LHCN-M2 (cell line): ENCODE measurements around a stretch of chr7.

DNA sequence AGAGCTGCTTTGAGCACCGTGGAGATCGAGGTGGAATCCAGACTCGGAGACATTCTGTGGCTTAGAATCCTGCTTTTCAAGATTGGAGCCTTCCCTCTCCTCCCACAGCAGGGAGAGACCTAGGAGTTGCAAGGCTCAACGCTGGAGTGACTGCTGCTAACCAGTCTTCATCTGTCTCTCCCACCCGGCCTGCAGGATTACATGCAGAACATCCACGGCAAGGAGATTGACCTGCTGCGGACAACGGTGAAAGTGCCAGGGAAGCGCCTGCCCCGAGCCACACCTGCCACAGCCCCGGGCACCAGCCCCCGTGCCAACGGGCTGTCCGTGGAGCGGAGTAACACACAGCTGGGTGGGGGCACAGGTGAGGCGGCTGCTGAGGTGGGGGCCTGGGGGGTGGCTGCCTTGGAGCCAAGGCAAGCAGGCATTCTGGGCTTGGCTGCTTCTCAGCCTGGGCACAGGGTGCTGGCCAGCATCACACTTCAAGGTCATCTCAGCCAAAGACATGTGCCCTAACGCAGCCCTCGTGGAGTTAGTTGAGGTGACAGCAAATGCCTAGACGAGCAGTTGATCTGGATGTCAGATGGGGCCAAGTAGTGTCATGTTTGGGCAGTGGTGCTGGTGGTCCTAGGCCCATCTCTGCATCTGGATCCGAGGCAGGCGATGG lies 33.2 kb downstream of the GBX1 start:
- RAMPAGE, long total RNA, result no peak

DNA sequence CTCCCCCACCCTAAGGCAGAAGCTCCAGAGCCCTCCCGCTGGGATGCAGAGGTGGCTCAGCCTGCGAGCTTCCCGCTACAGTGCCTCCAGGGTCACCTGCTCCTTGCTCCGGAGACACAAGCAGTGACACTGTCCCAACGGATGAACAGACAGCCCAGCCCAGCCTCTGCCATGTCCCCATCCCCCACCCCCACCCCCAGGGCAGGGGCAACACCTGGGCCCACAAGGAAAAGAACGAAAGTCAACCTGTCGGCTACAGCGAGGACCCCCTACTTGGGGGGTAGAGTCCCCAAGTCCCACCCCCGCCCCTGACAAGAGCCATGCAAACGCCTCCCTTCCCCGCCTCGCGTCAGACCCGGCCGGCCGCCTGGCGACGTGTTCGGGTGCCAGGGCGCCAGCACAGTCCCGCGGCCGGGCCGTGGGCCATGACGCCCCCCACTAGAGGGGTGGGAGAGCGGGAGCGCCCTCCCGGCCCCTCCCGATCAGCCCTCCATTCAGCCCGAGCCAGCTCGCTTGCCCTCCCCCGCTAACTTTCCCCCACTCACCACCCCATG lies 477 bp downstream of the SMARCD3 start:
- RAMPAGE, long total RNA, result no peak

- RAMPAGE, long total RNA, result no peak
Observed at GRCh38 chr7:151366896-151367167, 25.2 kb downstream of the NUB1 start.

DNA sequence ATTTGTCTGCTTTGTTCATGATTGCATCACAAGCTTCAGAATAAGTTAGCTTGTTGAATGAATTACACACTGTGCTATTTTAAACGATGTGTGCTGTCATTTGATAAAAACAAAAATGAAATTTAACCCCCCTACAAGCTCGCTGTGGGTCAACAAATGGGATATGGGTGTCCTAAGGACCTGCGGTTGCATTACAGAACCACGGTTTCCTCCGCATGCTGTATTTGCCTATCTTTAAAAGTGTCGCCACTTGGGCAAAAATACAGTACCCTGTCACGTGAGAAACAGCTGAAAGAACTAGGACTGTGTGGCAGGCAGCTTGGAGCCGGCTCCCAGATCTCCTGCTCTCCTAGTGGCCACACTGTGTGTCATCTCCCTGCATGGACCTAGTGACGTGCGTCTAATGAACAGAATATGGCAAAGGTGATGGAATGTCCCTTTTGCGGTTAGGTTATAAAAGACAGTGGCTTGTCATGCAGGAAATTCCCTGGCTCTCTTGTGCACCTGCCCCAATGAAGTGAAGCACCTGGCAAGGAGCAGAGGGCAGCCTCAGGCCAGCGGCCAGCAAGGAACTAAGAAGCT lies 32.9 kb upstream of the CRYGN start:
- RAMPAGE, long total RNA, result no peak

DNA sequence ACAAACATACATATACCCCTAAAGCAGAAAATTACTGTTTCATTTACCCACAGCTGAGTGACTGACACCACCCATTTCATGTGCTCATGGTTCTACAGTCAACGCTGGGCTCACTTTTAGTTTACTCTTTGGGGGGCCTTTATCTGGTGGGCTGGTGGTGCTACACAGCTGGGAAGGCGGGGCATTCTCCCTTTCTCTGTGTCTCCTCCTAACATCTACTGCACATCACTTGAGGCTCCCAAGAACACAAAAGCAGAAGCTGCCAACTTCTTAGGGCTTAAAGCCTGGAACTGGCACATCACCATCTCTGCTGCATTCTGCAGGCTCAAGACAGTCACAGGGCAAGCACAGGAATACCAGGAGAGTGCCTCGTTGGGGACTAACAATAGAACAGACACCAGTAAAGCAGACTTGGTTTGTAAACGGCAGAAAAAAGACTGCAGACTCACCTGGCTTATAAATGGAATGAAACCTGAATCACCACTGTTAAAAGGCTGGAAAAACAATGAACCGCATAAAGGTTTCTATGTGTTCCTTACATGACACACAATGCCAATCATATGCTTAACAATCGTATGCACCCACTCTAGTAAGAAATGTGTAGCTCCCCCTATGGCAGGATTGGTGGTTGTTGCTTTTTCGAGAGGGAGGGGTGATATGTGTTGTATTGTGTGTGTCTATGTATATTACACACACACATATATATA lies 12.8 kb downstream of the RHEB start:
- RAMPAGE, long total RNA, result no peak

DNA sequence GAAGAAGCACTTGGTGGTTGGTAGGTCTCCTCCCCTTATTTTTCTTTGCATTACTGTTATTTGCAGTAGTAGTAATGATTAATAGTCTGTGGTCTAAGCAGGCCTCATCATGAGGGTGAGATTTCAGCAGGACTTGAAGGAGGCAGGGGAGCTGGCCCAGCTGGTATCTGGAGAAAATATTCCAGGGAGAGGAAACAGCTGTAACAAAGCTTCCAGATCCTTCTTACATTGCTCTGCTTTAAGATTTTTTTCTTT lies 31.0 kb upstream of the RHEB start:
- RAMPAGE, long total RNA, result no peak

- RAMPAGE, long total RNA, result no peak
Observed at GRCh38 chr7:151552021-151552897, 32.6 kb upstream of the RHEB start.

DNA sequence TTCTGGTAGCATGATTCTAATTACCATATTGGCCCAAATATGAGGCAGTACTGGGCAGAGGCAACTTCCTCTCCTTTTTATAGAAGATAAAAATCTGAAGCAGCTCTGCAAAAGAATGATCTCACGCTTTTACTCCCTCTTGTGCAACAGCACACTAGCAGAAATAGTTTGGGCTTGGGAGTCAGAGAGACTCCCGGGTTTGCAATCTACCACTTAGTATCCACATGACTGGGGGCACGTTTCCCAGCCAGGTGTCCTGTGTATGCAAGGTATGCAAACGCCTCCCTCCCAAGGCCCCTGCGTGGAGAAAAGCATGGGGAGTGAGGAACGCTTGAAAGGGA lies 47.2 kb upstream of the RHEB start:
- RAMPAGE, long total RNA, result no peak

- RAMPAGE, long total RNA, result no peak
Observed at GRCh38 chr7:151669110-151670119, 149.7 kb upstream of the RHEB start.

DNA sequence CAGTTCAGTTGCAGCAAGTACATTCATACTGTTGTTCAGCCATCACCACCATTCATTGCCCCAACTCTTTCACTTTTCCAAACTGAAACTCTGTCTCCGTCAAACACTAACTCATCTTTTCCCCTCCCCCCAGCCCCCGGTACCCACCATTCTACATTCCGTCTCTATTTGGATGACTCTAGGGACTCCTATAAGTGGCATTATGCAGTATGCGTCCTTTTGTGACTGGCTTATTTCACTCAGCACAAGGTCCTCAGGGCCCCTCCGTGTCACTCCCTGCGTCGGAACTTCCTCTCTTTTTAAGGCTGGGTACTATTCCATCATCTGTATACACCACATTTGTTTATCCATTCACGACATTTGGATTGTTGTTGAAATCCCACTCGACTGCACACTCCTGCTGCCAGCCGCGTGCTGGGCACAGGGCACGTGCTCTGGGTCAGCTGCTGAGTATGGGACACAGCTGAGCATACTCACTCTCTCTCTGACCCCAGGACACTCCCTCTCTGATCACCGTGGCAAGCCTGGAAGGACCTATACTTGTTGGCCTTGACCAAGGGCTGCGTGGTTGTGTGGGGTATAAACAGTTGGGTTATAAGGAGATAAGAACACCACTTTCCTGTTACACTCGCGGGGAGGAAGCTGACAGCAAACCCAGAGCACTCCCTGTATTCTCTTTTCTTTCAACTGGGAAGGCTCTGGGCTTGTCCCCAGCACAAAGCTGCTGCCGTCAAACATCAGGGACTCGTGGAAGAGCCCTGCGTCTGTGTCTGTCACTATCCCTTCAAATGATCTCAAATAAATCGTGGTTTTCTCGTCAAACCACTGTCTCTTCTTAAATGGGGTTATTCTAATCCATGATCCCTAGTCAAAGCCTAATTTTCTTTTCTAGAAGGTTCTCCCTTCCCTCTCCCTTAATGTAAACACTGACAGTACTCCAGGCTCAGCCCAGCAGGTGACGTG lies 153.0 kb upstream of the RHEB start:
- RAMPAGE, long total RNA, result no peak

- RAMPAGE, long total RNA, result no peak
Observed at GRCh38 chr7:151696688-151697322, 177.1 kb upstream of the RHEB start.

GRCh38 chr7:151705679-151706335 lies 171.1 kb downstream of the PRKAG2 start:
- RAMPAGE, long total RNA, result no peak

GRCh38 chr7:151719405-151720778 lies 157.0 kb downstream of the PRKAG2 start:
- RAMPAGE, long total RNA, result no peak

DNA sequence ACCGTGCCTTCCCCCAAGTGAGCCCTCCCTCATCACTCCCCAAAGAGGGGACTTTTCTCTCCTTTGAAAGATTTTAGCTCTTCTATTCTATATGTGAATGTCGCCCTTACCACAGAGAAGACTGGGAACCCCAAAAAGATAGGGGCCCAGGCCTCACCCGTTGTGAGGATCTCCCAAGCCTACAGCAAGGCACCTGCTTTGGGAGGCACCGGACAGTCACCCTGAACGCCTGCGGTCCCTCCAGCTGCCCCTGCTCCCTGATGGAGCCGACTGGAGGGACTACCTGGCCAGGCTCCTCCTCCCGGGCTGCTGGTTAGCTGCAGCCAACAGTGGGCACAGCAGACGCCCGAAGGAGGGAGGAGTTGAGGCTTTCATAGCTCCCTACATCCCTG lies 137.0 kb downstream of the PRKAG2 start:
- RAMPAGE, long total RNA, result no peak

GRCh38 chr7:151822379-151823244 lies 54.3 kb downstream of the PRKAG2 start:
- RAMPAGE, long total RNA, result no peak

DNA sequence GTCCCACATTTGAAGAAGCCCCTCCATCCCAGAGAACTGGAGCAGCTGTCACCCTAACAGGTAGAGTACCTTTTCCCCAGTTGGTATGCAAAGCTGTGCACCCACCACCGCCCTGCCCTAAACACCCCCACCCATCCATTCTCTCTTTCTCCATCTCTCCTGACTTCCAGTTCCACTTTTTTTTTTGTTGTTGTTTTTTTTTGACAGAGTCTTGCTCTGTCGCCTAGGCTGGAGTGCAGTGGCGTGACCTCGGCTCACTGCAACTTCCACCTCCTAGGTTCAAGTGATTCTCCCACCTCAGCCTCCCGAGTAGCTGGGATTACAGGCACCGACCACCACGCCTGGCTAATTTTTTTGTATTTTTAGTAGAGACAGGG lies 50.9 kb downstream of the PRKAG2 start:
- RAMPAGE, long total RNA, result no peak

- RAMPAGE, long total RNA, result no peak
Observed at GRCh38 chr7:151840397-151841107, 36.4 kb downstream of the PRKAG2 start.

GRCh38 chr7:151850570-151850819 lies 26.4 kb downstream of the PRKAG2 start:
- RAMPAGE, long total RNA, result no peak

DNA sequence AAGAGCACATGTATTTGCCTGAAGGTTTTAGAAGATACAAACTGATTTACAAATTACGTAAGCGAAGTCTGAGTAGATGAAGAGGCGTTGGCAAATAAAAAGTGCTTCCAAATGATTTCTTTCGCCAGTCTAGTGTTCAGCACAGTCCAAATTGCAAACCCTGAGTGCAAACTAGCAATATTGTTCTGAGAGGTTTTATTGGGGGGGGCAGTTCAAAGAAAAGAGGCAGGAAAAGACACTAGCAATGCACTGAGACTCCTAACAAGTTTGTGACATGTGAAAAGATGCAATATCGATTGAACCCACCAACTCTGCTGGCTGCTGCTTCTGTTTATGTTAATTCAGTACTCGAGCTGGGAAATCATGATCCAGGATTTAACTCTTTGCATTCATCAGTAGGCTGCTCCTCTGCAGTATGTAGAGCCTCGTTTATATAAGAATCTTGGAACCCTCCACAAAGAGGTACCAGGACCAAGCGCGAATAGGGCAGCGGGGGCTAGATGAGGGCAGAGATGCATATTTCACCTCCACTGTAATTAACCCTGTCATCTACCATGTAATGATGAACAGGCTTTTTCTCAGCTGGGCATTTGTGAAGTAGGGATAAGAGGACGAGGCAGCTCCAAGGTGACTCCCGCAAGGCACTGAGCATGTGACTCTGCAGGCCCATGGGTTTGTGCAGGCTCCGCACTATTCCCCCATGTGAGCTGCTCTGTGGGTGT lies 7.9 kb downstream of the PRKAG2 start:
- RAMPAGE, long total RNA, result no peak

DNA sequence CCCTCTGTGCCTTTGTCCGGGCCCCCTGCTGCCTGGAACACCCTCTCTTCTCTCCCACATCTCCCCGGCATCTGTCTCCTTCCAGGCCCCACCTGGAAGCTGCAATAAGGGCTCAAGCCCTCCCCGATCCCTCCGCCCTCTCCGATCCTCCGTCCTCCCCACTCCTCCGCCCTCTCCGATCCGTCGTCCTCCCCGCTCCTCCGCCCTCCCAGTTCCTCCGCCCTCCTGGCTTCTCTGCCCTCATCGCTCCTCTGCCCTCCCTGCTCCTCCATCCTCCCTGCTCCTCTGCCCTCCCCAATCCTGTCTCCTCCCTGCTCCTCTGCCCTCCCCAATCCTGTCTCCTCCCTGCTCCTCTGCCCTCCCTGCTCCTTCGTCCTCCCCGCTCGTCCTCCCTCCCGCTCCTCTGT lies 17.5 kb upstream of the PRKAG2 start:
- RAMPAGE, long total RNA, result no peak